PC-3 (cell line): ENCODE data around the gene DNMT3B.

DNA sequence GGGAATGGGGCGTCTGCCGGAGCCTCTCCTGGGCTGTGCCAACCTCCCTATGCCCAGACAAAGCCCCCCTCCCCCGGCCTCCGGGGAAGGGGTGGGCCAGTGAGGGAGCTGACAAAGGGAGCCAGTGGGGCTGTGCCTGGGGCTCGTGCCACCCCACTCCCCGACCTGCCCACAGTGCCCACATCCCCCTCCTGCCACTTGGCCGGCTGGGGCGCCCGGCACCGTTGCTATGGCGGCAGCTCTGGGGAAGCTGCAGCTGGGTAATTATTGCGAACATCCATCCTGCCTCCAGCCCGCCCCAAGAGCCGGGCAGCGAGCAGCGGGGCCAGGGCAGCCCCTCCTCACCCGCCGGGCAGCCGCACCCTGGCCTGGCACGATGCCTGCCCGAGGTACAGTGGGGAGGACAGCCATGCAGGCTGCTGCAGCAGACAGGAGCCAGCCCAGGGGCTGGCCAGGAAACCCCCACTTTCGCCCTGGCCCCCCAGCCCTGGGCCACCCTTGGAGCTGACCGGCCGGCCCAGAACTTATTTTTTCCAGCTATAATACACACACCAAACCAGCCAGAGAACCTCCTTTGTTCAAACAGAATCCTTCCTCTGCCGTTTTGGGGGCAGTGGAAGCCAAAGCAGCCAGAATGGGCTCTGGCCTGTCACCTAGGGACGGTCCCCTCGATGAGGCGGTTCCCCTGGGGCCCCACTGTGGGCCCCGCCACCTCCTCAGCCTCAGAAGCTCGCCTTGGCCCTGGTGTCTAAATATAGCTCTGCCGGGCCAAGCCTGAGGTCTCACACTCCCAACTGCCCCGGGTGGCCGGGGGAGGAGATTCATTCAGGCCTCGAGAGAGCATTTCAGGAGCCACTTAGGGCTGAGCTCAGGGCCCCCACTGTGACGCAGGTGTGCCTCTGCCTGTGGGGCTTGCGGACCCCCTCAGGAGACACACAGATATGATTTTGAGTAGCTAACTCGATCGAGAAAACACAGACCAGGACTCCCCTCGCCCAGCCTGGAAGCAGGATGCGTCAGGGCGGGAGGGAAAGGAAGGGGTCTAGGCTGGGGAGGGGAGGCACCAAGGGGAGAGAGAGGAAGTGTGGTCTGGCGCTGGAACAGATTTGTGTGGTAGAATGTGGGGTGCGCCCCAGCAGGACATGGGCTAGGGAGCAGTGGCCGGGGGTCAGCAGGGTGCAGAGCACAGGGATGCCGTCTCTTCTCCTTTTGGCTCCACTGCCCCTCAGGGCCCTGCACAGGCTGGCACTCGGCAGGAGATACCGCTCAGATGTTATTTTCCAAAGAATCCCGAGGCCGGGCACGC lies 42.4 kb upstream of the NOL4L start:
- RAMPAGE, long total RNA = no peak

- RAMPAGE, long total RNA = no peak
Observed at GRCh38 chr20:32632272-32633203, 41.2 kb downstream of the C20orf203 start.

- RAMPAGE, long total RNA = no peak
Observed at GRCh38 chr20:32761610-32762295, 432 bp upstream of the DNMT3B start.

DNA sequence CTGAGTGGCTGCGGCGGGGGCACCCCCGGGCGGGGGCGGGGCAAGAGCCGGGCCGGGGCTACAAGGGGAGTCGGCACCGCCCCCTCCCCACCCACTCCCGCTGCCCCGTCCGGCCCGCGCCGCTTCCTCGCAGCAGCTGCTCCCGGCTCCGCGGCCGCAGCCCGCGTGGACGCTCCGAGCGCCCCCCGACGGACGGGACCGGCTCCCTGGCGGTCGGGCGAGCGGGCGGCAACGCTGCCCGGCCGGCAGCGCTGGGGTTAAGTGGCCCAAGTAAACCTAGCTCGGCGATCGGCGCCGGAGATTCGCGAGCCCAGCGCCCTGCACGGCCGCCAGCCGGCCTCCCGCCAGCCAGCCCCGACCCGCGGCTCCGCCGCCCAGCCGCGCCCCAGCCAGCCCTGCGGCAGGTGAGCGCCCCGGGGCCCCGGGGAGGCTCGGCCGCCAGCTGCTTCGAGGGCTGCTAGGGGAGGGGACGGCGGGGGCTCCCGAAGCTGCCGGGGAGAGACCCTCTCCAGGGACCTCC lies at the start of gene DNMT3B:
TSS of gene DNMT3B (plus strand) at position 90 of the 520 bp plus-strand sequence.
- RAMPAGE, long total RNA = no peak

DNA sequence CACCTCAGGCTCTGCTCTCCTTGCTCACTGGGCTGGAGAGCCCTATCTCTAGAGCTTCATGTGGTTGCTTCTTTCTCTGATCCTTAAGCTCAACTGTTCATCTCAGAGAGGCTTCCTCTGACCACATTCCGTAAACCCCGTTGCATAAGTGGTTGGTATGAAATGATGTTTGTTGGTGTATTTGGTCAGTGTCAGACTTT lies 4.1 kb downstream of the MAPRE1 start:
- RAMPAGE, long total RNA = no peak

DNA sequence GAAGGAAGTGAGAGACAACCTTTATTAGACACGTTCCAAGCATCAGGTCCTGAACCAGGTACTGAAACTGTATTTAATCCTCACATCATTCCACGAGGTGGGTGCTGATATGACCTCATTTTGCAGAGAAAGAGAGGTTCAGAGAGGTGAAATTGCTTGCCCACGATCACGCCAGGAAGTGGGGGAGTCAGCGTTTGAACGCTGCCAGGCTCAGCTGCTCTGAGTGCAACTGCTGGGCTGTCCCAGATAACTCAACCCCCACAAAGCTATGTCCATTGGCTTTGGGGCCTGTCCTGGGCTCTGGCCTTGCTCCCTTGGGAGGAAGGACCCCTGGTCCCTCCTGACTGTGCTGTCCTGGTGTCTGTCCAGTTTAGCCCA lies 38.7 kb downstream of the SUN5 start:
- RAMPAGE, long total RNA = no peak

GRCh38 chr20:32976164-32976652 lies 28.0 kb downstream of the SUN5 start:
- RAMPAGE, long total RNA = no peak

DNA sequence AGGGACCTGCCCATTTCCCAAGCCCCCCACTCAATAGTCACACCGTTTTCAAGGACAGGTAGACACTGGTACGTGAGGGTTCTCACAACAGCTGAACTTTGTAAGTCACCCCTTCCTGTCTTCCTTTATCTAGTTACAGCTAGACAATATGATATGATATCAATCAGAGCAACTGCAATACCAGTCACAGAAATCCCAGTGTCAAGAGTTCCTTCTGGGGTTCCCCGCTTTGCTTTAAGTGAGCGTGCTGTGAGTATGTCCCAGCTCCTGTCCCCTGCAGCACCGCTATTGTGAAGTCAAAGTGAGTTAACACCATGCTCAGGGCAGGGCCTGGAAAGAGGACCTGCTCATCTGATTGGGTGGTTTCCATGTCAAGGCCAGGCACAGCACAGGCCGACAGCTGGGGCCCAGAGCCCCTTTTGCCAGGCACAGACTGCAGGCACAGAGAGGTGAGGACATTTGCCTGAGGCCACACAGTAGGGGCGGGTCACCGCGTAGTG lies 6.8 kb upstream of the BPIFB1 start:
- RAMPAGE, long total RNA = no peak

GRCh38 chr20:33370160-33370901 lies 31.0 kb downstream of the CDK5RAP1 start:
- RAMPAGE, long total RNA = no peak

GRCh38 chr20:33673923-33674285 lies 324 bp downstream of the NECAB3 start:
- RAMPAGE, long total RNA = no peak

DNA sequence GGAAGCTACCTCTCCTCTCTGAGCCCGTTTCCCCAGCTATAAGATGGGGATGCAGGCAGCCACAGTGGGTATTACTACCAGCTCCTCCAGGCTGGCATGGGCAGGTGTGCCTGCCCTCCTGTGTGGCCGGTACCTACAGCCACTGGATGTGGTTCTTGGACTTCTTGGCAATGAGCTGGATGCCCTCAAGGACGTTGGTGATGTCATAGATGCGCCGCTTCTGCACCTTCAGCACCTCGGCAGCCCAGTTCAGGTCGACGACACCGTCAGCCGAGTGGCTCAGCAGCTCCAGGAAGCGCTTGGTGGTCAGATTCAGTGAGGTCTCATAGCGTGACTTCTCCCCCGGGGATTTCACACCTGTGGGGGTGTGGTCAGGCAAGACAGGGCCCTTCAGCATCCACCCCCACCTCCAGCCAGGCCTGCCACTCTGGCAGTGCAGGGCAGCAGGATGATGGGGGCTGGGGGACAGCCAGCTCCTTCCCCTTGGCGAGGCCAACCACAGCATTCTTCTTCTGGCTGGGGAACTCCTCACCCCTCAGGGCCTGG lies 5.5 kb upstream of the NECAB3 start:
- RAMPAGE, long total RNA = no peak

GRCh38 chr20:33732191-33732893 lies 546 bp downstream of the ZNF341 start:
- RAMPAGE, long total RNA = no peak

GRCh38 chr20:33789230-33790090 lies 21.7 kb upstream of the CHMP4B start:
- RAMPAGE, long total RNA = no peak

DNA sequence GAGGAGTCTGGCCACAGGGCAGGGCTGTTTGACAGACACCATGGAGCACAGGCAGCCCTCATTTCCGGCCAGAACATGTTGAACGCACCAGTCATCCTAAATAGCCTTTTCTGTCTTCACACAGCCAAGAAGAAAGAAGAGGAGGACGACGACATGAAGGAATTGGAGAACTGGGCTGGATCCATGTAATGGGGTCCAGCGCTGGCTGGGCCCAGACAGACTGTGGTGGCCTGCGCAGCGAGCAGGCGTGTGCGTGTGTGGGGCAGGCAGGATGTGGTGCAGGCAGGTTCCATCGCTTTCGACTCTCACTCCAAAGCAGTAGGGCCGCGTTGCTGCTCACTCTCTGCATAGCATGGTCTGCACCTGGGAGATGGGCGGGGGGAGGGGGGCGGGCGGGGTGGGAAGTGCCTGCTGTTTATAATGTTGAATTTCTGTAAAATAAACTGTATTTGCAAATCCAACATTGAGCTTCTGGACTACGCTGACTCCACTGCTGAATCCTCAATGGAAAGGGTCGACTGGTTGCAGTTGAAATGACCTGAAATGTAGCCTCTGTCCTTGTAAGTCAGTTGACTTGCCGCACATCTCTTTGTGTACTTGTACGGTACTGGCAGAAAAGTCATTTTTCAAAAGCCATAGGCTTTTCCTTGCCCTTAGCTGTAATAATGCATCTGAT lies 42.4 kb downstream of the CHMP4B start:
- RAMPAGE, long total RNA = no peak

GRCh38 chr20:34098053-34098698 lies 13.9 kb downstream of the EIF2S2 start:
- RAMPAGE, long total RNA = no peak

- RAMPAGE, long total RNA = no peak
Observed at GRCh38 chr20:34215757-34216550, 25.3 kb upstream of the ASIP start.

DNA sequence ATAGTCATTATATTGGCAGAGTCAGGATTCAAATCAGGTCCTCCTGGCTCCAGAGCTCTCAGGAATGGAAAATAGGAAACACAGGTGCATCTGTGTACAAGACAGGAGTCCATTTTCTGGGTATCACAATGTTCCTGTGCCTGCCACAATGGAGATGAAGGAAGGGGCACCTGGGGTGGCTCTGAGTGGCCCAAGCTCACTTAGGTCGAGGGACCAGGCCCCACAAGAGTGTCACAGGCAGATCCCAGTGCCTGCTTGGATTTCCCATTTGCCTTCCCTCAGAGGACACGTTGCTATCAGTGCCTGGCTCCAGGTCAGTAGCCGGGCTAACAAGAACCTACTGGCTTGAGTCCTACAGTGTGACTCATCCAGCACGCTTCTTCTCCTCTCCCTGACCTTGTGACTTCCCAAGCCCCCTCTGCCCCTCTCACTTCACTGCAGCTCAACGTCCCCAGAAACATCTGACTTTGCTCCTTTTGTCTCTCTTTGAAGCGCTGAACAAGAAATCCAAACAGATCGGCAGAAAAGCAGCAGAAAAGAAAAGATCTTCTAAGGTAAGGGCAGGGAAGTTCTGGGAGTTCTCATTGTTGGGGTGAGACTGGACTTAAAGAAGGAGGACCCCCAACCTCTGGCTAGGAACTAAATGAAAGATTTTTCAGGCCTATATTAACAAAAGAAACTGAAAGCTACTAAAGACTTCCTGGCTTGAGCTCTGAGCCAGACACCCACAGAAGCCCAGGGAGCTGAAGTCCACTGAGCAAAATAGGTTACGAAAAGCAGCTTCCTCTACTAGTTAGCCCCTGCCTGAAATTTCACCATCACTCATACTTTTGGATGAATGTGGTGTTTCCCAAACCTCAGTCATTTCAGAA lies 21.4 kb downstream of the ASIP start:
- RAMPAGE, long total RNA = no peak

DNA sequence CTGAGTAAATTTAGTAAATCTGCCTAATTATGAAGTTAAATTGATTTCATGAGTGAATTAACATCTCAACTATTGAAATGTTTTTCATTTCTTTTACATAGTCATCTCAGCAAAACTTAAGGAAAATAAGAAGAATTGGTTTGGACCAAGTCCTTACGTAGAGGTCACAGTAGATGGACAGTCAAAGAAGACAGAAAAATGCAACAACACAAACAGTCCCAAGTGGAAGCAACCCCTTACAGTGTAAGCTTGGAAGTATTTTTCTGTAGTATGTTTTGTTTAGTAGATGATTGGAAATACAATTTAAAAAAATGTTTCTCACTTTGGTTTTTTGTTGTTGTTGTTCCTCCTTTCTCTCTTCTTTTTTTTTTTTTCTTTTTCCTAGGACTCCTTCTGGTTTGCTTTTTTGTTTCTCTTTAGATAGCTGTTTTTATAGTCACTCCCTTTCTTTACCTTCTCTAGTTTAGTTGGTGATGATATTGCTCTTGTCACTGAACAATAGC lies 45.5 kb downstream of the ITCH start:
- RAMPAGE, long total RNA = no peak

DNA sequence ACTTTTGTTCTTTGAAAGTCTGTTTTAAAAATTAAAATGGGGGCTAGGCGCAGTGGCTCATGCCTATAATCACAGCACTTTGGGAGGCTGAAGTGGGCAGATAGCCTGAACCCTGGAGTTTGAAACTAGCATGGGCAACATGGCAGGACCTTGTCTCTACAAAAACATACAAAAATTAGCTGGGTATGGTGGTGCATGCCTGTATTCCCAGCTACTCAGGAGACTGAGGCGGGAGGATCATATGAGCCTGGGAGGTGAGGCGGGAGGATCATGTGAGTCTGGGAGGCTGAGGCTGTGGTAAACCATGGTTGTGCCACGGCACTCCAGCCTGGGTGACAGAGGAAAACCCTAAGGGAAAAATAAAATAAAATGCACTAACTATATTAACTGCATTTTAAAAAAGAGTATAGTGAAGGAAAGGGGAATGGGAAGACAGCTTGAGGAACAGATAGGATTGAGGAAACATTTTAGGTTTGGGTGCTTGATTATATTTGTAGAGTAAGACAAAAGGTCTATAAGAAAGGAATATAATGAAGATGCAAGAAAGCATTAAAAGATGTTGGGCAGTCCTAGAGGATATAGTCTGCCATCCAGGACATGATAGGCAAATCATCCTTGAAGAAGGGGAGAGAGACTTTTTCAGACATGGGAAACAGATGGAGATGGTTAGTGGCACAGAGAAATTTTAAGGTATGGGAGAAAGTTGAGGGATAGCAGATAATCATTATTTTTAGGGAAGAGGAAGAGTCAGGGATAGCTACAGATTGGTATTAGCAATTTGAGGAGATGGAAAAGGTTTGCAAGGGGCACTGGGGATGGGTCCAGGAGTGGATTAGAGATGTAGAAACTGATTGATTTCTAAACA lies 71.1 kb downstream of the ITCH start:
- RAMPAGE, long total RNA = no peak

- RAMPAGE, long total RNA = no peak
Observed at GRCh38 chr20:34458633-34459358, 57.4 kb upstream of the DYNLRB1 start.